Fallopian tube (tissue), 1 donor: ENCODE results near the genes FAM114A2, SAP30L and GEMIN5.

DNA sequence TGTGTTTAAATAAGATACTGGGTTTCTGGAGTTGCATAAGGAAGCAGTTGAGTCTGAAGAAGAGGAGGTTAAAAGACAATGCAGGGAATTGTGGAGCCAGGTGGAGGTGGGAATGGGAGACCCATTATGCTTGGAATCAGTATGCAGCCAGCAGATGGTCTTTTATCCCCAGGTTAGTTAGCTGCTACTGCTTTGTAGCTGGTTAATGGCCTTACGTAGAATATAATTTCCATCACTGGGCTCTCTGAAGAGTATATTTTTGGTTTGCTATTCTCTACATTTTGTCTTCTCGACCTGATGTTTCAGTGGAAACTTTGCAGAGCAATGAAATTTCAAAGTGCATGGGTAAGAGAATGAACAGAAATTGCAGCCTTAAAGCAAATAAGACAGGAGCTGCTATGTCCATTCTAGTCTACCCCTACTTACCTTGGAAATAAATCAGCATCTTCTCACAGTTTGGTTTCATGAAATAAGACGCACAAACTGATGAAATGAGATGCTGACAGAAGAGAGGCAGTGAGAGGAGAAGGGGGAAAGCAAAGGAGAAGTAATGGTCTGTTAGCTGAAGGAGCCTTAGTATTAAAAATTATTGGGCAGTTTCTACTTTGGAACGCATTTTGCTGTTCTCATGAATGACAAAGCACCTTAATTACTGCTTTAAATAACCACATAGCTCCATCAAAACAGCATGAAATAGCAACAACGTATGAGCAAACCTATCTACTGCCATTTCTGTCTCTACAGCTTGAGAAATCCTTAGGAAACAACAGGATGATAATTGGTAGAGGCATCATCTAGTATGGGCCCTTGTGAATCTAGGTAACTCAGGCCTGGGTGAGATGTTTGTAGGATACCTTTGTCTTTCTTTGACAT, 45.0 kb downstream of the G3BP1 start:
- PRO-cap = no peak

GRCh38 chr5:153682868-153683203, 192.4 kb downstream of the GRIA1 start:
- PRO-cap = no peak

- PRO-cap = bidirectional peak, plus-strand start at chr5:154038999, minus-strand start at chr5:154038921
These were observed at the start of gene FAM114A2 for GRCh38 chr5:154038172-154039479. FAM114A2 (minus strand) TSS chr5:154038910.

DNA sequence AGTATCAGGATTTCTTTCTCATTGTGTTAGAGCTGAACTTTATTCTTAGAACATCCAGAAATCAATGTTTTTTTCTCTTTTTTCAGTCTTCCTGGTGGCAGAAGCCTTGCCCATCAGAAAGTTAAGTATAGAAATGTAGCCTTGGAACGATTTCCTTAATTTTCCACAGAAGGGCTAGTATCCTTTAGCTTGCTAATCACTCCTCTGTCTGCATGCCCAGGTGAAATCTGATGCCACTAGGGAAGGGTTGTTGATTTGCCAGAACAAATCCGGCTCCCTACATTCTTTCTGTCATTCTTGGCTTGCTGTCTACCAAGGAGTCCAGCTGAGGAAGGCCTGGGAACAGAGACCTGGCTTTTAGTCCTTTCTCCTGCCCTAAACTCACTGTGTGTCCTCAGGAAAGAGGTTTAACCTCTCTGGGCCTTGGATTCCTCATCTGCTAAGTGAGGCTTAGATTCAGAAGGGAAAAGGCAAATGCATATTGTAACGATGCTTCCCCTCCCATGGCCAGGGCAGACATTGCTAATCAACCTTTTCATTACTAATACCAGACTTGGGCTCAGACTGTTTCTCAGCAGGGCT, 3.8 kb downstream of the GALNT10 start:
- PRO-cap = unidirectional peak, plus-strand start at position 294 of the sequence

GRCh38 chr5:154385045-154385536, 60.7 kb upstream of the SAP30L start:
- PRO-cap = no peak

- PRO-cap = bidirectional peak, plus-strand start at chr5:154445966, minus-strand start at chr5:154445822
These were observed at the start of gene SAP30L for GRCh38 chr5:154445239-154446238. SAP30L (plus strand) TSS chr5:154445997.

GRCh38 chr5:154472890-154473525, 5.0 kb downstream of the HAND1 start:
- PRO-cap = no peak

GRCh38 chr5:154477514-154478009, 465 bp downstream of the HAND1 start:
- PRO-cap = no peak

DNA sequence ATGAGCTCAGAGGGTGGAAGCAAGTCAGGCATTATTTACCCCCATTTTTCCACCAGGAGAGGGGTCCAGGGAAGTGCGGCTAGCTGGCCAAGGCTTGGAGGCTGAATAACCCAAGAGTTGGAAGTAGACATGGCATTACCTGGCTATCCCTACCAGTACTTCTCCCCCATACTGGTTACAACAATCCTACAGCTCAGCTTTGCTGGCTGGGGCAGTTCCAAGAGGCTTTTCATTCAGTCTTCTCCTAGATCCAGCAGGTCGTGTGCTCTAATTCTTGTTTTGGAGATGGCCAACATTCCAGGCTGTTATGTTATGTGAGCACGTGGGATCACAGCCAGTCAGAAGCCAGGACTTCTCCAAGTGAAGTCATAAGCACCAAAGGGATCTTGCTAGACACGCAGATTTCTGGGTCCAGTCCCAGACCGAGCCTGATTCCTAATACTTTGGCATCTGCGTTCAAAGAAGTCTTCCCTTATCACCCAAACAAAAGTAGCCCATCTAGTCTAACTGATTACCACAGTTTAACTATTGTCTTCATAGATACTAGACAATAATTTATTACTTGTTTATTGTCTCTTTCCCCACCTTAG, 1.4 kb upstream of the LARP1 start:
- PRO-cap = bidirectional peak, plus-strand start at position 400 of the sequence, minus-strand start at position 281 of the sequence

DNA sequence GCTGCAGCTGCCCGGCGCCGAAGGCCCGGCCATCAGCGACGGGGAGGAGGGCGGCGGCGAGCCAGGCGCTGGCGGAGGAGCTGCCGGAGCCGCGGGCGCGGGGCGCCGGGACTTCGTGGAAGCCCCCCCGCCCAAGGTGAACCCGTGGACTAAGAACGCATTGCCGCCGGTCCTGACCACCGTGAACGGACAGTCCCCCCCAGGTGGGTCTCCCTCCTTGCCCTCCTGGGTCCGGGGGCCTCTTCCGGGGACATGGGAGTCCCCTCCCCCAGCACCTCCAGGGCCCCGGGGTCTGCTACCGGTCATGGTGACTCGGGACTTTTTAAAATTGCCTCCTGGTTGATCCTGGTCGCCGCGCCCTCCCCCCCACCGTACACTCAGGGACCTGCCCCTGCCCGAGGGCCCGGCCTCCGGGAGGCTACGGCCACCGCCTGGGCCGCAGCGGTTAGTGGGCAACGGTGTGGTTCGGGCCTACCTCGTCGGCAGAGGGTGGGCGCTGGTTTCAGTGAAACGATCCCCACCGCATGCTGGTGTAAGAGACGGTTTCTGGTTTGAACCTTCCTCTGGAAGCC, 900 bp downstream of the LARP1 start:
- PRO-cap = bidirectional peak, plus-strand start at position 35 of the sequence, minus-strand start at position 33 of the sequence

- PRO-cap = no peak
These were observed 19.1 kb downstream of the LARP1 start for GRCh38 chr5:154774216-154774833.

GRCh38 chr5:154856904-154857315, 1.5 kb upstream of the CNOT8 start:
- PRO-cap = no peak

DNA sequence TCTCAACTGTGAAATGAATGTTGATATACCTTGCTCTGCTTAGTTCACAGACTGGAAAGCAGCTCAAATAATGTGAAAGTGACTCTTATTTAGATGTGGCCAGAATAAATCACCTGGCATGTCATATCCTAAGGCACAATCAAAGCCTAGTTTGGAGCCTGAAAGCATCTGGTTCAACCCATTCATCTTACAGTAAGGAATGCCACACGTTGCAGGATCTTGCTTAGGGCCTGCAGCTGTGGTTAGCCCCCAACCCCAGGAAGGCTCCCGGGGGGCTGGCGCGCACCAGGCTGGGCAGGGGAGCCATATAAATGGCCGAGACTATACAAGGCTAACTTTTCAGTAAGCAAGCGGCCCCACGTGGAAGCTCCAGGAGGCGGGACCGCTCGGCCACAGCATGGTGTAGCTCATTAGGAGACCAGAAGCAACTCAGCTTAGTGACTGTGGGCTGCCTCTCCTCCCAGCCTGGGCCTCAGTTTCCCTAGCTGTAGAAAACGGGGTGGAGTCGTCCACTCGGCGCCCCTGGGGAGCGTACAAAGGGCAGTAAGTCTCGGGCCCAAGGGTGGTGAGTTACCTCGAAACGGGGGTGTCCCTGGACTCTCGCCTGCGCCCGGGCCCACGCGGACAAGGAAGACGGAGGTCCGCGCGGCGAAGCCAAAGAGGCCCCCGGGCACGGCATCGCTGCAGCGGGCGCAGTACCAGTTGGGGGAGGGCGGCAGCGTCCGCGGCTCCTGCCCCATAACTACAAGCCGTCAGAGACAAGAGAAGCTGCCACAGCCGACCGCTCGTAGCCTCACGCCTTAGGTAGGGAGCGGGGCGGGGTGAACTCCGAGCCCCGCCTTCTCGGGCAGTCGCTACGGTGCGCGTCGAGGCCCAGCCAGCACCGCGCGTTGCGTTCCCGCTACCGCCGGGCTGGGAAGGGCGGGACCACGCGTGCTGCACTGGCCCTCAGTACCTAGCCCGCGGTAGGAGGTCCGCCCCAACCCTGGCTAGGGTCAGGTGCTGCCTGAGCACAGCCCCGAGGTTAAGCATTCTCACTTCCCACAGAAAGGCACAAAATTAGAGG, at the start of gene GEMIN5:
TSS of gene GEMIN5 (minus strand) at position 818 of the 1,066 bp plus-strand sequence.
- PRO-cap = bidirectional peak, plus-strand start at position 883 of the sequence, minus-strand start at position 806 of the sequence

DNA sequence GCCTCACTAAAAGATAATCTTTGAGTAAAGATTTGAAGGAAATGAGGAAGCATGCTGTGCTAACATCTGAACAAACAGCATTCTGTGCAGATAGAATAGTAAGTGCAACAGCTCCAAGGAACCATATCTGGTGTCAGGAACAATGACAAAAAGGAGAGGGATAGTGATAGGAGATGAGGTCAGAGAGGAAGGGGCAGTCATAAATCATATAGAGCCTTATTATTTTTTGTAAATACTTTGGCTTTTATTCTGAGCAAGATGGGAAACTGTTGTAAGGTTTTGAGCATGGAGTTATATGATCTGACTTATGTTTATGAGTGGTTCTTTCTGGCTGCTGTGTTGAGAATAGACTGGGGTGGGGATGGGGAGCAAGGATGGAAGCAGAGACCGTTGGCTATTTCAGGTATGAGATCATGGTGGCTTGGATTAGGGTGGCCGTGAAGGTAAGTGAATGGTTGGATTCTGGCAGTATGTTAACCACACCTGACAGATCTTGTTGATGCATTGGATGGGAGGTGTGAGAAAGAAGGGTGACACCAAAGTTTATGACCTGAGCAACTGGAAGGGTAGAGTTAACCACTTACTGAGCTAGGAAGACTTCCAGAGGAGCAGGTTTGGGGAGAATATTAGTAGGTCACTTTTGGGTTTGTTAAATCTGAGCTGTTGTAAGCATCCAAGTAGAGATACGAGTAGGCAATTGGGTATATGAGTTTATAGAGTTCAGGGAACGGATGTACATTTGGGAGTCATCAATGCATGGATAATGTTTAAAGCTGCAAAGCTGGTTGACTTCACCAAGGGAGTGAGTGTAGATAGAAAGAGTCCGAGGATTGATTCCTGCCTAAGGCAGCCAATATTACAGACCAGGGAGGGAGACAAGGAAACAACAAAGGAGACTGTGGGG, 4.2 kb downstream of the MRPL22 start:
- PRO-cap = no peak

GRCh38 chr5:155156648-155157067, 143.1 kb downstream of the KIF4B start:
- PRO-cap = no peak

- PRO-cap = unidirectional peak, plus-strand start at chr5:155728081; bidirectional peak, plus-strand start at chr5:155728249, minus-strand start at chr5:155728156; bidirectional peak, plus-strand start at chr5:155728861, minus-strand start at chr5:155728753
These were observed 598.7 kb upstream of the SGCD start for GRCh38 chr5:155727769-155729071.

DNA sequence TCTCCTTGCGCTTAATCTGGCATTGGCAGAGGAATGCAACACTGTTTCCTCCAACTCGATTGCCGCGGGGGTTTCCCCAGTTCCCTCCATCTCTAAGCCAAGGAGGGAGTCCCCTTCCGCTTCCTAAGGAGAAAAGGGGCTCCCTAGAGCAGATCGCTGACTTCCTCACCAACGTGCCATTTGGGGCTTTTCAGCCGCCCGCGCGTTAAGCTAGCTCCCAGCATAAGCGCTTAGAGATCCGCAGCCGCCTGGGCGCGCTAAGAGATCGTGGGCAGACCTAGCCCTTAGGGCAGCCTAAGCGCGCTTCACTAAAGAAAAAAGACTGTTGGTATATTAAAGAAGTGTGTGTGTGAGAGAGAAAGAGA, 597.9 kb upstream of the SGCD start:
- PRO-cap = bidirectional peak, plus-strand start at position 223 of the sequence, minus-strand start at position 182 of the sequence

- PRO-cap = no peak
These were observed 254.7 kb upstream of the PPP1R2B start for GRCh38 chr5:156595310-156595878.

DNA sequence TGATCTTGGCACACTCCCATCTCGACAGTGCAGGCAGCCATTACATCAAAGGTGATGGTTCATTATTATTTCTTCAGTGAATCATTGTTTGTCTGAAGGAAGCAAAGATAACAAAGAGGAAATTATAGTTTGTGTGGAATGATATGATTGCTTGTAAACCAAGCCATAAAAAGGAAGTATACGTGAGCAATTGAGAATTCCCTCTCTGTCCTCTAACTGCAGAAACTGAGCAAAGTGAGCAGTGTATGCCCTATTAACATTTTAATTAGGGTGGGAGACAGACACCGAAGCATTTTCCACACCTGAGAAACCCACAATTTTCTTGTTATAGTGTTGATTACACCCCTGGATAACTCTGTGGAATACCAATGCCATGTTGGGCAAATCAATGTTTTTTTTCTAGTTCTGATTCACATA, 171.5 kb upstream of the PPP1R2B start:
- PRO-cap = no peak

GRCh38 chr5:156820052-156820528, 30.0 kb upstream of the PPP1R2B start:
- PRO-cap = unidirectional peak, plus-strand start at chr5:156820295